Bronchus fibroblast of lung (primary cell): ENCODE measurements around a stretch of chr9.

GRCh38 chr9:123335652-123335903 lies 20.4 kb upstream of the CRB2 start:
- RAMPAGE, long total RNA: no peak

- RAMPAGE, long total RNA: no peak
These were observed 18.0 kb upstream of the CRB2 start for GRCh38 chr9:123337867-123338555.

DNA sequence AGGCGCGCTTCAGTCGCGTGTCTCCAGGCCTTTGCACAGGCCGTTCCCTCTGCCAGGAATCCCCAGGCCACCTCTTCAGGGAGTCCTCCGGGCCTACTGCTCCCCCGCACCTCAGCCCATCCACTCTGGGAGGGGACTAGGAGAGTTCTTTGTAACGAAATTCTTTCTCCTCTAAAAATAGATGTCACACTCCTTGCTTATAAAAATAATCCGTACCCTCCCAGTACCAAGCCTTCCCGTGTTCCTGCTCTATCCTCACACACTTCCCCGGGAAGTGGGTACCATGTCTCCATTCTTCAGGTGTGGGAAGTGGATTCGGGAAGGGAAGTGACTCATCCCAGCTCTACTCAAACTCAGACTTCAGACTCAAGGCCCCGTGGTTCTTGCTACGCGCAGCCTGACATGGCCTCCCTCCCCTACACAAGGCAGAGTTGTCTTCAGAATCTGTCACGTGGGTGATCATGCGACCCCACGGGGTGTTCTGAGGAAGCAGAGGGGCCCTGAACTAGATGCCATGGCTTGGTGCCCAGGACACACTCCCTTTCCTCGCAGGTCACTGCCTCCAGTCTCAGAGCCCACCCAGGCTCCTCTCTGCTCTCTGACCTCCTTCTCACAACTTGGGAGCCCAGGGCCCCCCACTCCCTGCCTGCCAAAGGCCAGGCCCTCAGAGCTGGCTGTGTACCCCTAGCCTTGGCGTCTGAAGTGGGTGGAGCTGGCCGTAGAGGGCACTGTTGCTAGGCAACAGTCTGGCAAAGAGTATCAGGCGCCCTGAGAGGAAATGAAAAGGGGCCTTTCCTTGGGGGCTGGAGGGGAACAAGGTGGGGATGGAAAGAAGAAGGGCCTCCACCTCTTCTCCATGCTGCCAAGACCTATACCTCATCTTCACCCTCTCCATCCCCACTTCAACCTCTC lies 15.8 kb upstream of the CRB2 start:
- RAMPAGE, long total RNA: no peak

GRCh38 chr9:123368045-123368510 lies 12.1 kb downstream of the CRB2 start:
- RAMPAGE, long total RNA: no peak

- RAMPAGE, long total RNA: no peak
These were observed 99.9 kb downstream of the CRB2 start for GRCh38 chr9:123455840-123456448.

DNA sequence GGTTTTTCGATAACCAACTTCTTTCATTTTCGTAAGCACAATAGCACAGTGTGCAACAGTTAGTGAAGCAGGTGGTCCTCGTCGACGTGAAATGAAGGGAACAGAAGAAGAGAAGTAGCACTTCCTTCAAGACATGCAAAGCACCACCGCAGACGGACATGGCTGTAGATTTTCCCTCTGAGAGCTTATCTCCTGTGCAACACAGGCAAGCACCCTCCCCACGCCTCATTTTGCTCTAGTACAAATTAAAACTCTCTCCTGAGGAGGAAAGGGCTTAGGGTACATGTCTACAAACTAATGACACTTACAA lies 252.2 kb downstream of the CRB2 start:
- RAMPAGE, long total RNA: no peak

GRCh38 chr9:123757449-123758426 lies 172.2 kb downstream of the DENND1A start:
- RAMPAGE, long total RNA: no peak

- RAMPAGE, long total RNA: no peak
These were observed 120.5 kb upstream of the NEK6 start for GRCh38 chr9:124137176-124137717.

DNA sequence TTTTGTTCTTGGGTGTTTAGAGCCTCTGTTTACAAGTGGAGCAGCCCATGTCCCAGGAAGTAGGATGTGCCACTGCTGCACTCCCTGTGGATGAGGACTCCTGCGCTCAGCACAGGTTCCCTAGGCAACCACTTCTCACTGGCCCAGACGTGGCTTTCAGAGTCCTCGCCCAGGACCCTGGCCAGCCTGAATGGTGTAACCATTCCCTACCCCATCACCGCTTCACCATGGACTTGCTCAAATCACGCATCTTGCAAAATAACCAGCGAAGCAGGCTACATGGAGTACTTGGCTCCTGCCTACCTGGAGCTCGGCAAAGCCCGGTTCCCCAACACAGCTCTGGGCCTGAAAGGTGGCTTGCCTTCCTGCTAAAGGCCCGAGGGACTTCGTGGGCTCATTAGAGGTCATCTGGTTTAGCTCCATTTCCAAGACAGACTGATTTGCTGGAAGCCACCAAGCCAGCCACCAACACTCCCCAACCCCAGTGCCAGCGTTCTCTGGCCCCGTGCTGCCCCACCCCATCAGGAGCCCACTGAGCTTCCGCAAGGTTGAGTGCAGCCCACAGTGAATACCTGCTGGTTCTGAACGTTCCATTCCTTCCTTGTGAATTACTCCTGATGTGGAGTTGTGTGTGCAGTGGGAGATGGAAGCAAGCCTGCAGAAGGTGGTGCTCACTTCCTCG lies 59.8 kb downstream of the PSMB7 start:
- RAMPAGE, long total RNA: no peak

GRCh38 chr9:124357584-124358388 lies 57.5 kb downstream of the PSMB7 start:
- RAMPAGE, long total RNA: no peak

DNA sequence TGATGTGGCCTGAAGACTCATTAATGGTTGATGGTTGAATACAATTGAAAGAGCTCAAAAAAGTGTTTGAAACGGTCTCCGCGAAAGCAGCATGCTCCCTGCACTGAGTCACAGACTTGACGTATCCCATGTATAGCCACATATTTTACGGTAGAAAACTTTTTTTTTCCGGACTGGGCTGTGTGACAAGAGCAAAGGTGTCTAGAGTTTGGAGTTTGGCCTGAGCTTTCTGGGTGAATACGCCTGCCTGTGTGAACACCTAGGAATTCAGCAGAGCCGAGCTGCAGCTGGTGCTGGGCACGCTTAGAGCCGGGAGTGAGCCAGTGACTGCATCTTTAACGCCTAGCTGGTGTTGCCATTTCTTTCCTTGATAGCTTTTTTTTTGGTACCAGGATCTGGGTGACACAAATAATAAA lies 51.9 kb downstream of the PSMB7 start:
- RAMPAGE, long total RNA: no peak

GRCh38 chr9:124392788-124393413 lies 22.3 kb downstream of the PSMB7 start:
- RAMPAGE, long total RNA: no peak

- RAMPAGE, long total RNA: no peak
These were observed 87.3 kb upstream of the NR5A1 start for GRCh38 chr9:124594428-124595049.

- RAMPAGE, long total RNA: no peak
These were observed 76.2 kb downstream of the NR6A1 start for GRCh38 chr9:124694825-124695495.

DNA sequence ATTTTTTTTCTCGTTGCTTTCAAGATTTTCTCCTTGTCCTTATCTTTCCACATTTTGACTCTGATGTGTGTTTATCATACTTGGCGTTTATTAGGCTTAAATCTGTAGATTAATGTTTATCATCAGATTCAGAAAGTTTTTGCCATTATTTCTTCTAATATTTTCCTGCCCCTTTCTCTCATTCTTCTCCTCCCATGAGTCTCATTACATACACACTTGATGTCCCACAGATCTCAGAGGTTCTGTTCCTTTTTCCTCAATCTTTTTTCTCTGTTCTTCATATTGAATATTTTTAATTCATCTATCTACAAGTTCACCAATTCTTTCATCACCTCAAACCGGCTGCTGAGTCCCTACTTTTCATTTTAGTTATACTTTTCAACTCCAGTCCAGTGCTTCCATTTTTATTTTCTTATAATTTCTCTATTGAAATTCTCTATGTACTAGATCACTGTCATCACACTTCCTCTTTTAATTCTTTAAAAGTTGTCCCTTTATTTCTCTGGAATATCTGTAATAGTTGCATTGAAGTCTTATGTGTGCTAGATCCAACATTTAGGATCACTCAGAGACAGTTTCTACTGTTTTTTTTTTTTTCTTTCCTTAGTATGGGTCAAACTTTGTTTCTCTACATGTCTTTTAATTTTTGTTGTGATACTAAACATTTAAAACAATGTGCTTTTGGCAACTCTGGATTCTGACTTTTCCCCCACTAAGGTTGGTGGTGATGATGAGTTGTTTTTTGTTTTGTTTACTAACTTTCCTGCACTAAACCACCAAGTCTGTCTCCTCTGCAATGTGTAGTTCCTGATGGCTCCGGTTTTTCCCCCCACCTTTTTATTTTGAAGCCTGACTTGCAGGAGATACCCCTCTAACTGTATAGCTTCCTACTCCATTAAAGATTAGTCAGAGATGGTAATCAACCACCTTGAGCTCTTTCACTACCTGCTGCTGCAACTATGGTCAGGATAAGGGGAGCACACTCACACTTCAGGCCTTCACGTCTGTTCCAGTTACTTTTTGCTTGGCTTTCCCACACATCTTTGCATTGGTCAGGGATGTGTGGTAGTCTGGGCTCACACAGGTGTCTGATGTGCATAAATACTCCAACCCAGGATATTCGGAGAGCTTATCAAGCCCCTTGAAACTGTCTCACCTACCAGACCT lies 63.8 kb downstream of the NR6A1 start:
- RAMPAGE, long total RNA: no peak

DNA sequence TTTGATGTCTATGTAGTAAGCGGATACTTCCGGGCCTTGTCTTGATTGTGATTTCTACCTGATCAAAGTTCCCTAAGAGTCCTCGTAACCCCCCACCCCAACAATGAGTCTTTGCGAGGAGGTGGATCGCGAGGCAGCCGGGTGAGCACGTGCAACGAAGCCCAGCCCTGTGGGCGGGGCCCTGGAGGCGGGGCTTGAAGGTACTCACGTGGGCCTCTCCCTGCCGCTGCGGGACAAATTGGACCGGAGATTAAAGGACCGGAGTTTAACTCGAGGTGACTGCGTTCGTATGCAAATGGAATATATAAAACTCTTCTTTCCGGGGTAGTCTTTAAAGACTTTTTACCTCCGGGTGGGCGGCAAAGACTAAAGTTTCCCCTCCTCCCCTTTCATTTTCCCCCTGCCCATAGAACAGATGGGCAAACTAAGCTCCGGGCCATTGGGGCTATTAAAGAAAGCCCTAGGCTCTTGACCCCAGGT lies 428 bp upstream of the NR6A1 start:
- RAMPAGE, long total RNA: no peak

- RAMPAGE, long total RNA: no peak
These were observed 6.9 kb upstream of the GOLGA1 start for GRCh38 chr9:124947758-124948269.

GRCh38 chr9:125146257-125146624 lies 2.9 kb upstream of the SCAI start:
- RAMPAGE, long total RNA: no peak

DNA sequence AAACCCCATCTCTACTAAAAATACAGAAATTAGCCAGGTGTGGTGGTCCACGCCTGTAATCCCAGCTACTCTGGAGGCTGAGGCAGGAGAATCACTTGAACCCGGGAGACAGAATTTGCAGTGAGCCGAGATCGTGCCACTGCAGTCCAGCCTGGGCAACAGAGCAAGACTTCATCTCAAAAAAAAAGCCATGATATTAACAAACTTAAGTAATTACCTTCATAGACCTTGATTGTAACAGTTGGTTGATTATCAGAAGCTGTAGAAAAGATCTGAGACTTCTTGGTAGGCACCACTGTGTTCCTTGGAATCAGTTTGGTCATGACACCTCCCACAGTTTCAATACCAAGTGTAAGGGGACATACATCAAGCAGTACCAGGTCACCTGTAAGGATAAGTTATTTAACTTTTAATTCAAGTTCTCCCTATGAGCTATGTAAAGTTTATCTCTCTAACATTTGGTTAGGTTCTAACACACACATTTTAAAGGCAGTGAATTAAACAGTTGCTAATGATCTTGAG lies 3.2 kb downstream of the HSPA5 start:
- RAMPAGE, long total RNA: no peak

DNA sequence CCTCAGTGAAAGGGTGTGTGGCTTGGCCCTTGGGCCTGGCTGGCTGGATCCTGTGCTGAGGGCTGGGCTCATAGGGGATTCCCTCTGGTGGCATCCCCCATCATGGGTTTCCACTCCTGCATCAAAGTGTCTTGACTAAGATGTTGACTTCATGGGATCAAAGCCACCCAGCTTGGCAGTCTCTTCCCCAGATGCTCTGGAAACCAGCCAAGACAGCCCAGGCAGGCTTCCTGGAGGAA lies 166.7 kb downstream of the GAPVD1 start:
- RAMPAGE, long total RNA: no peak